HGPS cell (cell line): ENCODE results near the gene ZBTB14.

GRCh38 chr18:3177790-3178839 lies 41.7 kb downstream of the MYOM1 start:
- RRBS: no CpG with 5 or more reads among the region's 17 CpGs

DNA sequence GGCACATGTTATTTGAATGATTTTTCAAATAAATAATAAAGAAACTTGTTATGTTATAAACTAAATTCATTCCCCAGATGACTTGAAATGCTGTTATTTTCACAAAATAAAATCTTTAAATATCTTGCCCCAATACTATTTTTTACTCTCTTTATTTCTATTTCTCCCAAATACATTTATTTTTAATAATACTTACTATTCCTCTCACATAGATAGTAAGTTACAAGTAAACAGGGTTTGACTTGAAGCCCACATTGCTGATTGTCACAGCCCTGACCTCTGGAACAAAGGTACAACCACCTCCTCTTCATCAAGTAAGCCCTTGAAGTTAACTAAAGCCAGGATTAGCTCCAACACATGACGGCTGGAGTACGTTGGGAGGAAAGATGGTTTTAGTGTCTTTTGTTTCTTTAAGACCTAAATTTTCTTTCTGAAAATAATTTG lies 1.0 kb downstream of the MYOM1 start:
- RRBS: no CpG with 5 or more reads among the region's 2 CpGs

DNA sequence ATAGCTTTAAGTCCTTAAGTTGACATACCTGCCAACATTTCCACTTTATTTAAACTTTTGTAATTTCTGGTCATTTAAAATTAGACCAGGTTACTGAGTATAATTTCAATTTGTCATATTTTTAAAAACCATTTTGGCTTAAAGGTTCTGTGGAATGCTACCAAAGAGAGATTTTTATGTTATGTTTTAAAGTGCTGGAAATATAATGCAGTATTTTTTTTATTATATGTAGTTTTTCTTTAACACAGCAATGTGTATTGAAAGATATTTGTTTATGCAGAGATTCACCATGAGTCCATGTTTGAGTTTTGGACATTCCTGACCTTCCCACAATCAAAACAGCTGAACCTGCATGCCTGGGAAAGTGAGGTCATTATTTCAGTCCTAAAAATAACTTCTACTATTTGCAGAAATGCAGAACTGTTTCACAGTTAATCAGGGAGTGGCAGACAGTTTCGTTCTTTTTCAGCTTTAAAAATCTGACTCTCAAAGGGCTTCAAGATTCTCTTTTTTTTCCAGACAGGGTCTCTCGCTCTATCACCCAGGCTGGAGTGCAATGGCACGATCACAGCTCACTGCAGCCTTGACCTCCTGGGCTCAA lies 5.3 kb upstream of the MYL12B start:
- RRBS: no CpG with 5 or more reads among the region's 3 CpGs

DNA sequence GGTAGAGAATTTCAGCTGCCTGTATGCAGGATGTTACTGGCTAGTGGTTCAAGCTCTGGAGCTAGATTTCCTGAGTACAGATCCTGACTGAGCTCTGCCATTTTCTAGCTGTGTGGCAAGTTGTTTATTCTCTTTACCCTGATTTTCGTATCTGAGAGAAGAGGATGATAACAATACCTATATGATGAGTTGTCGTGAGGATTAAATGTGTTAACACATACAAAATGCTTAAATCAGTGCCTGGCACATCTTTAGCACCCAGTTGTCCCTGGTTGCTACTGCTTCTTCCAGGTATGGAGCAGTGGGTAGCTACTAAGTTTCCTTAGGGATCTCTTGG lies 1.8 kb downstream of the MYL12B start:
- RRBS: no CpG with 5 or more reads among the region's 2 CpGs

GRCh38 chr18:3360301-3361069 lies 89.5 kb upstream of the TGIF1 start:
- RRBS: 92% methylated on average over 20 of the region's 39 CpGs

- RRBS: no CpG with 5 or more reads among the region's 14 CpGs
Observed at GRCh38 chr18:3603405-3604412, 153.7 kb downstream of the TGIF1 start.

DNA sequence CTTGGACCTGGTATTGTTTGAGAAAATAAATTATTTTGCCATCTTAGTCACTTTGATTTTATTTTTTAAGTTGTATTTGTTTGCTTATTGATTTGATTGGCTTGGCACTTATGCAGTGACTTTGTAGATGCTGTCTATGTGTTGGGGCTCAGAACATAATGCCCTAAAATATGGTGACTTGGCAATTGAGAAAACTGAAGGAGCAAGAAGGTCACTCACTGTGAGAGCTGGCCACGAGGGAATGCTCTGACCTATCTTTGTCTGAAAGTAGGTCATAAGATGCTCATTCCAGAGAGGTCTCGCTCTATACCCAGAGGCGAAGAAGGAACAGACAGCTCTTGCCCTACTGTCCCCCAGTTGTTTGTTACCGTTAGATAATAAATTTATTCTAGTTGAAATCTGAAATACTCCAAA lies 158.5 kb downstream of the TGIF1 start:
- RRBS: no CpG with 5 or more reads among the region's 4 CpGs

GRCh38 chr18:3649012-3649858 lies 199.3 kb downstream of the TGIF1 start:
- RRBS: no CpG with 5 or more reads among the region's 8 CpGs

DNA sequence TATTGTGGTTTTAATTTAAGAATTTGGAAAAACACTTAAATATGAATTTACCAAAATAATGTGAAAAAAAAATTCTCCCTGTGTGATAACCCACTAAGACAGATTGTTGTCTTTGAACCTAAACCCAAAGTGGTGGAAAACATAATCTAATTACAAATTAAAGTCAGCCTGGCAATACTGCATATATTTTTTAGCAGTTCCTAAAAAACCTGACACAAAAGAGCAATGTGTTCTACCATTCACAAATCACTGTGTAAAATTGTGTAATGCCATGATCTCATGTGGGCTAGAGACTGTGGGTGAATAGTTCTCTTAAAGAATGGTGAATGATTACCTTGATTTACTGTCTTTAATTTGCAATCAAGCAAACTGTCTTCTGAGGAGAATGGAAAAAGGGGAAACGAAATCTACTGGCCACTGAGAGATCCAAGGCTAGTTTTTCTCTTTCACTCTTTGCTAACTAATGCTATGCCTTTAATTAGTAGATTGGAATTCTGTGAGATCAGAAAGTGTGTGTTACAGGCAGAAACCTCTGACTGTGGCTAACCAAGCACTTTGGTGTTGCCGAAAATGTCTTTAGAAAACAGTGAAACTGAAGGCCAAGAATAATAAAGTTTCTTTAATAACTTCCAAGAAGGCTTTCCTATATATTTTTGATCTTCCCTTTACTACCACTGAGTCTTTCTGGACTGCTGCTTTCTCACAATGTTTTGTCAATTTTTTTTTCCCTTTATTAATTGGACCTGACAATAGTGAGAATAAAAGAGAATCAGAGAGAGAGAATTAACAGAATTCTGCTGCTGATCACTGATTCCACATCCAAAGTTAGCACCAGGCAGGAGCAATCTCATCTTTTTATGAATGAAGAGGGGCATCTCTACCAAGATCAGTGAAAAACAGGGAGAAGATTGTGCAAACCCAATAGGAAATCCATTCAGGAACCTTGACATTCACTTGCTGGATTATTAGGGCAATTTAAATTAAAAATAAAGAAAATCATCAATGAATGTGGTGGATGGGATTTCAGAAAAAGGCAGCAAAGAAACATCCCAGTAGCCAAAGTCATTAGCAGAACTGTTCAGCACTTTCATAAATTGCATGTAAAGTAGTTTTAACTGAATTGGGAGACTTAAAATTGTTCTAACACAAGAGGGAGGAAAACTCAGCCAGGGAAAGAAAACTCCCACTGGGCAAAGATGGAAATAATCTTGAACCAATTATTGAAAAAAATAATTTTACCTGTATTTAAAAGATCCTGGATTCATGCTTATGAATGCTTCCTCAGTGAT lies 422.9 kb downstream of the TGIF1 start:
- RRBS: no CpG with 5 or more reads among the region's 2 CpGs

- RRBS: no CpG with 5 or more reads among the region's 1 CpG
Observed at GRCh38 chr18:4630430-4630629, 175.2 kb upstream of the DLGAP1 start.

DNA sequence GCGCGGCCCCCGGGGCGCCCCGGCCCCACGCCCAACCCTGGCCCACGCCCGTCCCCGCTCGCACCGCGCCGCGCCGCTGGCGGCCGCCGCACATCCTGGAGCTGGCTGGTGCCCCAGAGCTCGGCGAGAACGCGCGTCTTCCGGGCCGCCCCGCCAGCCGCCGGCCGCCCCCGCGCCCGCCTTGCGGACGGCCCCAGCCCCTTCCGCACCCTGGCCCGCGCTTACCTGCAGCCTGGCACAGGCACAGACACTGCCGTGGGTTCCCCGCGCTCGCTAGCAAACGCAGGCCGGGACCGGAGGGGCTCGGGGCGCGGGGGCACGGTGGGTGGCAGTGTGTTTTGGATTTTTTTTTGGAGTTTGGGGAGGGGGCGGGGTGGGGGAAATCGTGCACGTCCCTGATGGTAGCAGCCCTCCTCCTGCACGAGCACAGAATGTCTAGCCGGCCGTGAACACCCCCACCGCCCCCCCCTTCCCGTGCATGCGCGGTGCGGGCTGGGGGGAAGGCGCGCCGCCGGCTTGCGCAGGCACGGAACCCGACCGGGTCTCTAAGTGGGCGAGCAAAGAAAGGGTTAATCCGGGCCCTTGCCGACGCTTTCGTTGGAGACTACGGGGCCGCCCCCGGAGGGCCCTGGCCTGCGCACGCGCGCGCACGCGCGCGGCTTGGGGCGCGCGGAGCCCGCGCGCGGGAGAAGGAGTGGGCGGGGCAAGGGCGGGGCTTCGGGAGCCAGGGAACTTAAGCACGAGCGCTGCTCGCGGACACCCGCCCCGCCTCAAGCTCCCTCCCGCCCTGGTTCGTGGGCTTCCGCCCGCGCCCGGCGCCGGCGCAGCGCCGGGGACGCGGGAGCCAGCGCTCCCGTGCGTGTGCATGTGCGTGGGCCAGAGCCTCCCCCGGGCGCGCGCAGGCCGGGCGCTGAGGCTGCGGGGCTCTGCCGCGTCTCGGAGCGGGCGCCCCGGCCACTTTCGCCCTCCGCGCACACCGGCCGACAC lies at the start of gene ZBTB14:
TSS of gene ZBTB14 (minus strand) at position 139 of the 987 bp plus-strand sequence.
- RRBS: 2% methylated on average over 35 of the region's 135 CpGs

- RRBS: no CpG with 5 or more reads among the region's 4 CpGs
Observed at GRCh38 chr18:5310050-5310571, 14.6 kb upstream of the ZBTB14 start.

GRCh38 chr18:5462740-5463798 lies 80.7 kb downstream of the EPB41L3 start:
- RRBS: no CpG with 5 or more reads among the region's 8 CpGs

- RRBS: no CpG with 5 or more reads among the region's 6 CpGs
Observed at GRCh38 chr18:6376687-6377339, 37.9 kb downstream of the L3MBTL4 start.

DNA sequence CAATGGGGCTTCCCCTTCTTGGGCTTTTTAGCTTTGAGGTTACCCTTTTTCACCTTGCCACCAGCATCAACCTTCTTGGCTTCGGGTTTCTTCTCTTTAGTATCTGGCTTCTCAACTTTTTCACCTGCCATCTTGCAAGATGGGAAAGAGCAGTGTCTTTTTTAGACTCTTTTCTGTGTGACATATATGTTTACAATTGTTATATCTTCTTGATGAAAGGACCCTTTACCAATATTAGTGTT lies 48.1 kb upstream of the L3MBTL4 start:
- RRBS: no CpG with 5 or more reads among the region's 1 CpG

GRCh38 chr18:6728434-6728986 lies 1.0 kb upstream of the ARHGAP28 start:
- RRBS: no CpG with 5 or more reads among the region's 9 CpGs

- RRBS: no CpG with 5 or more reads among the region's 8 CpGs
Observed at GRCh38 chr18:6776114-6776622, 46.7 kb downstream of the ARHGAP28 start.

DNA sequence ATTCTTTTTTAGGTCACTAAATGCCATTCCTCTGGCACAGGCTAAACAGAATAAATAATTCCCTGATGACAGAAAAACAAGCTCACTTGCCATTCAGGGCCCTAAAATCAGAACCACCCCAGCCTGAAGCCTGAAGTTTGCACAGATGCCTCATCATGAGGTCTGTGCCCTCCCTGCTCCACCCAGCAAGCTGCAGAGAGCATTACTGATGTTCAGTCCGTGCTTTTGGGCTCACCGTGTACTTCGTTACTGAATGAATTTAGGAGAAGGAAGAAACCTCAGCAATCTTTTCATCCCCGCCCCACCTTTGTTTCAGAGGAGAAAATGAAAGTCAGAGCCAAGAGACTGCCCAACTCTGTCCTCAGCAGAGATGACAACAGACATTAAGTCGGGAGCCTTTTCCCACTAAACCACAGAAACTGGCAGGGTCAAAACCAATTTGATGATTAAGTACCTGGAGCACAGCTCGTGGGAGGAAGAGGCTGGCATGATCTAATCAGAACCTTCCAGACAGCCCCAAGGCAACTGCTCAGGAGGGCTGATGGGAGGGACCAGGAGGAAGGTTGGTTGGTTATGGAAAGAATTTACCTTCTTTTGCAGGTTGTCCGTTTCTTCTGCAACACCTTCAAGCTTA lies 122.7 kb downstream of the LAMA1 start:
- RRBS: no CpG with 5 or more reads among the region's 7 CpGs

DNA sequence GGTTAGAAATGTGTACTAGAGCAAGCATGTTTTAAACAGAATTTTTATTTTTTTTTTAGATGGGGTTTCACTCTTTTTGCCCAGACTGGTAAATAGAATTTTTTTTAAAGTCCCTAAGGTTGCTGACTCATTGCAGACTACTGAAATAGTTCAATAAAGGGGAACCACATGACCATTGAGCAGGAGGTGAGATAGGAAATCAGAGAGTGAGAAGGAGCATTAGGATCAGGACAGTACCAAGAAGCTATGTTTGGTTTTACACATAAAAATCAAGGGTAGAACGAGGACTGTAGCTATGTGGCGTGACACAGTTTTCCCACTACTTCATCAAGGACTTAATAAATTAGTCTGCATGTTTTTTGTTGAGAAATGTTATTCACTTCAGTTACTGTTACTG lies 33.5 kb downstream of the LAMA1 start:
- RRBS: no CpG with 5 or more reads among the region's 2 CpGs

- RRBS: no CpG with 5 or more reads among the region's 22 CpGs
Observed at GRCh38 chr18:7116129-7116767, 1.3 kb downstream of the LAMA1 start.